ENCODE measurements around a stretch of chr4.

DNA sequence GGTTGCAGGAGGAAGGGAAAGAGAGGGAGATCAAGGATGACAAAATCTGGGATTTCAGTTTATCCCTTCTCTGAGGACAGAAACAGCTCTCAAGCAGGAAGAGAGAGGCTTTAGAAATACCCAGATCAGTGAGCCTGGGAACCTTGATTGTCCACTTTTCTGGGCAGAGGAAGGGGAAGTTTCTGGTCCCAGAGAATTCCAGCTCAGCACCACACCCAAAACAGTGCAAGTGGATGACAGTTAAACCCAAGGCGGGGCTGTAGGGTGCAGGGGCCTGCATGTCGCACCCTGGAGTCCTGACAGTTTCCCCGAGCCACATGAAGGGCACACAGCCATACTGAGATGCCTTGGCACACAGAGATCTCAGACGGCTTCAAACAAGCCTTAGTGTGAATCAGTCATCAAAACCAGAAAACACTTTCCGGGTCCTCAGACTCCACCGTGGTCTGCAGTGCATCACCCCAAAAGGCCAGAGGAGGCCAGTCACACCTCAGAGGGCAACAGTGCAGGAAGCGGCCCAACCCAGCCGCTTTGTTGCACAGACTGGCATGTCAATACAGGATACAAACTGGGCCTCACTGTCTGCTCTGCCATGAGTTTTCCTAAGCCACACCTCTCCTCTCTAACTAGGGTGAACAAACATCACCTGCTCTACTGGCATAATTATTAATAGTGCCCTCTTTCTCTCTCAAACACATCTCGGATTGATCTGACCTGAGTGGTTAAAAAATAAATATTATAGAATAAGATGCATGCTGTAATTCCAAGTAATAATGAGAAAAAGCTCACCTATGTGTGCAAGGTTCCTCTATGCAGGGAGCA is 64.6 kb upstream of the ENPP6 start:
- RRBS, 2 experiments = no CpG with 5 or more reads among the region's 9 CpGs

DNA sequence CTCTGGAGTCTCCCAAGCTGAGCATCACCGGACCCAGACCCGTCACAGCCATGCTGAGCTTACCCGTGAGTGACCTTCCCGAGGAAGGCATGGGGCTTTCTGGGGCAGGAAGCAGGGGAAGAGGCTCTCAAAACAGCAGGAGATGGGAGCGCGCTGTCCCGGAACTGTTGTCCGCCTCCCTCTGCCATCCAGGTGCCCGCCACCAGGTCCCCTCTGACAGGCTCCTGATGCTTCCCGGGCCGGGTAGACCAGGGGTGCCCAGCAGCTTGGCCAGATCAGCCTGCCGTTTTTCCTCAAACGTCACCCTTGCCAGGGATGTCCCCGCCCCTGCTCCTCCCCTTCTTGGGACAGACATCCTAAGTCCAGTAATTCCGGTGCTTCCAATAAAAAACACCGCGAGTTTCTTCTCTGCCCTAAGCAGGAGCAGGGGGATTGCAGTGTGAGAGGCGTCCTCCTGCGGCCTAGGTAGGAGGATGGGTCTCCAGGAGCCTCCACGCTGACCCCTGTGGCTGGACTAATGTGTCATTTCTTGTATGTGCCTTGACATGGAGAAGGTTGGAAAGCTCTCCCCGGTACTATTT is 66.4 kb upstream of the ENPP6 start:
- RRBS, 2 experiments = 97% methylated on average over 3 of the region's 21 CpGs

GRCh38 chr4:184284593-184284887 is 66.9 kb upstream of the ENPP6 start:
- RRBS, 2 experiments = no CpG with 5 or more reads among the region's 2 CpGs

GRCh38 chr4:184333421-184333885 is 115.8 kb upstream of the ENPP6 start:
- RRBS, 2 experiments = no CpG with 5 or more reads among the region's 16 CpGs

DNA sequence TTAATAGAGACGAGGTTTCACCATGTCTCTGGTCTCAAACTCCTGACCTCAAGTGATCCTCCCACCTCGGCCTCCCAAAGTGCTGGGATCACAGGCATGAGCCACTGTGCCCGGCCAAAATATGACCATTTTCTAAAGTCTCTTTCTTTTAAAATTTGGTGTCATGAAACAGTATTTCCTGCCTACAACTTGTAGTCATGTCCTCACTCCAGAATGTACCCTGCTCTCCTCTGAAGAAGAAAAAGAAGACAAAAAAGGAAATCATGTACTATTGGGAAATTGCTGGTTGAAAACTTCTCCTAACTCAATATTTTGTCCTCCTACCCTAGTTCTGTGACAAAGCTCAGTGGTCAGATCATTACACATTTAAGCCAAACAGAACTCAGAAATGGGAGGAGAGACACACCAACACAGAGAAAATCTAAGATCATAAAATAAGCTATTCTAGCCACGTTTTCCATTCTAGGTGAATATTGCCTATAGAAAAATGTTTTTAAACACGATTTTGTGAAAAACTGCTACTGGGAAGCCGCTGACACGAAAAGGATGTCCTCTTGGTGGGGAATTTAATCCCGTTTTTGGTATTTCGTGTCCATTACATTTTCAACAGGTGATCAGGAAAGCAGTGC is 127.7 kb downstream of the IRF2 start:
- RRBS, 2 experiments = no CpG with 5 or more reads among the region's 9 CpGs

GRCh38 chr4:184385582-184386453 is 88.5 kb downstream of the IRF2 start:
- RRBS, 2 experiments = no CpG with 5 or more reads among the region's 13 CpGs

DNA sequence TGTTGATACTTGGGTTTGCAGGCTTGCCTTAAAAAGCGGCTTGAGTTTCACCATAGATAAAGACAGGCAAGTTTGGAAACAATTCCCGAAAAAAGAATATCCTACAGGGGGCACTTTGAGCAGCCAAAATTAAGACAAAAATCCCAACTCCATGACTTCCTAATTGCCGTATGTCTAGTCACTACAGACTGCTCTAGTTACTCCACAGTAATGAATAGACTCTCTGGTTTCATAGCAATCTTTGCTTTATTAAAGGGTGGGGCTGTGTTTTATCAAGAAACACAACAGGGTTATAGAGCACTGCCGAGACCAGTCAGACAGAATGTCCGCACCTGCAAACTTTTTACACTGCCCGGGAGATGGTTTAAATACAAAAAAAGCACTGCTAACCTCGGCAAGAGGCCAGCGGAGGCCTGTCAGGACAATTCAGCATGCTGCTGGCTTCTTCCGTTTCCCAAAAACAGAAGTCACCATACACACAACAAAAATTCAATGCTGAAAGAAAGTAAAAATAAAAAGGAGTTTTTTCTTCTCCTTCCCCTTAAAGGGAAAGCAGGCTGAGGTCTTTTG is 67.5 kb downstream of the IRF2 start:
- RRBS, 2 experiments = no CpG with 5 or more reads among the region's 9 CpGs

DNA sequence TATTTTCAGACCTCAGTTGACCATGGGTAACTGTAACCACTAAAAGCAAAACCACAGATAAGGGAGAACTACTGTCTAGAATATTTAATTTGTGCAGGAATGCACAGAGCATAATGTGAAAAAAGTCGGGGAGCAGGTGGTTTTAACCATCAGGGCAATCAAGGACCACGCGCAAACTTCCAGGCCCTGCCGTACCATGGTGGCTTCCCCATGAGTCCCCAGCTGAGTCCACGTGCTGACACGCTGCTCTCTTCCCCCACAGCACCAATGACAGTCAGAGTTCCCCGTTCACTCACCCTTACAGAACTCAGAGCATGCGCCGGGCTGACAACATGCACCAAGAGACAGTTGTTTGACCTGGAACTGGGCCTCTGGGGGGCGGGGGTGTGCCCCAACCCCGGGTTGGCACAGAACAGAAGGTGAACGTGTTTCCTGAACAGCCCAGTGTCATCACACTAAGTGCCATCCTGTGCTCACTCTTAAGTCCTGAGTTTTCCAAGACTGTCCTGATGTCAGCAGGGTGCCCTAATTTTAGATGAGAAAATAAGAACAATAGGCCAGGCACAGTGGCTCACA is 29.4 kb downstream of the IRF2 start:
- RRBS, 2 experiments = 86 to 94% methylated on average over 3 of the region's 12 CpGs

DNA sequence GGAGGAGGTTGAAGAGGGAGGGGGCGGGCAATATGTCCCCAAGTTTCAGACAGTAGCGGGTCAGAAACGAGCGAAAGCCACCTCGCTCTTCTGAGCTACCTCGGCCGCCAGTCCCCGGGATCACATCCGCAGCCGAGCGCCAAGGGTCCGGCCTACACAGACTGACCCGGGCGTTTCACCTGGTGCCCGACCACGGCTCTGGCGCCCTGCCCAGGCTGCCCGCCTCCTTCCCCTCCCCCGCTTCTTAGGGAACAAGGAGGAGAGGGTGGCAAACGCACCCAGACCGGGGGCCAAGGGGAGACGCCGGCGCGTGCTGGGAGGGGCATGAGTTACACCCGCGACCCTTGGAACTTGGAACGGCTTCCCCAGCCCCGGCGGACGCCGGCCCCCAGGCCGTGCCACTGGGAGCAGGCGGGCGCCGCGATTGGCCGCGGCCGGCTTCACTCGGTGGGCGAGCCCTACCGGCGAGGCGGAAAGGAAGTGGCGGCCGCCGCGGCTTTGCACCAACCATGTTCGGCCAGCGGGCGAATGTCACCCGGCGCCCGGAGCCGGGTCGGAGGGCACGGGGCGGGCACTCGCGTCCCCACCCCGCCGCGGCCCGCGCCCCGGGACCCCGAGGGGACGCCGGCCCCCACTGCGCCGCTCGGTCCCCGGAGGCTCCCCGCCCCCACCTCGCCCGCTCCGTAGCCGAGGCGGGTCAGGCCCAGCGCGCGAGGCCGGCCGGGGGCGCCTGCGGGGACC is 1.5 kb downstream of the IRF2 start:
- RRBS, 2 experiments = 1 to 2% methylated on average over 44 to 61 of the region's 87 CpGs

DNA sequence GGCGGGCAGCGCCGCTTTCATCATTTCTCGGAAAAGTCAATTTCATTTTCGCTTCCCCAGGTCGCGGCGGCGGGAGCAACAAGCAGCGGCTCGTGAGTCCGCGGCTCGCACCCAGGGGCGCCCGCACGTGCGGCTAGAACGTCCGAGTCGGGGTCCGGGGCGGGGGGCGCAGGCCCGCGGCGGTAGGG is 302 bp upstream of the IRF2 start:
- RRBS, 2 experiments = under 1 to 4% methylated on average over 6 of the region's 27 CpGs

DNA sequence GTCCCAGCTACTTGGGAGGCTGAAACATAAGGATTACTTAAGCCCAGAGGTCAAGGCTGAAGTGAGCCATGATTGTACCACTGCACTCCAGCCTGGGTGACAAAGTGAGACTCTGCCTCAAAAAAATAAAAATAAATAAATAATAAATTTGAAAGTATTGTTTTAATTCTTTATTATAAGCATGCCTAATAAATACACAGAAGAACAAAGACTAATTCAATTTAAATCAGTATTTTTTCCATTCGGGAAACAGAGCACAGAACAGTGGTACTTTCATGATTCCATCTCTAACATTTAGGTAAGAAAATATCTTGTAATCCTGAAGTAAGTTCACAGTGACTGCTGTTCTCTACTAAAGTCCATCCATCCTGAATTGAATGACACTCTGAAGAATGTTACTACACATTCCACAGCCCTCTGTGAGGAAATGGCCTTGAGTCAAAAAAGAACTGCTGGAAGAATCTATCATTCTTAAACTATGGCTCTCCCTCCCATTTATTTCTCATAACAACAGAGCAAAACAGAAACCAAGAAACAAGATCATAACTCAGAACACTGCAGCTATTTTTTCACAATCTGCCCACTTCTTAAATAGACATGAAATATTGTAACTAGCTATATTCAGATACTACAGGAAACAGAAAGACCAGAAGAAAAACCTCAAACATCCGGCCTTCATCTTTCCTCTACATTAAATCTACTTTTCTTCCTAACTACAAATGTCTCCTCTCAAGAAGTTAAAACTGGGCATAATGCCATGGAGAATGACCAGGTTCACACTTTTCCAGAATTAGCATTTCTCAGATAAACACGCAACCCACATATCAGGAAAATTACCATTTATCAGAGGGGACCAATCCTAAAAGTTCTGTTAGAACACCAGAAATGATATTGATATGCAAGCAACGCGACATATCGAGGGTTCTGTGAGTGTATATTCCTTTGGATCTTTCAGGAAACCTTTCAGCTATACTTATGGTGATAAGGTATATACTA is 60.1 kb upstream of the IRF2 start:
- RRBS, 2 experiments = no CpG with 5 or more reads among the region's 6 CpGs

GRCh38 chr4:184745450-184746270 is 11.8 kb upstream of the CENPU start:
- RRBS, 2 experiments = no CpG with 5 or more reads among the region's 13 CpGs

DNA sequence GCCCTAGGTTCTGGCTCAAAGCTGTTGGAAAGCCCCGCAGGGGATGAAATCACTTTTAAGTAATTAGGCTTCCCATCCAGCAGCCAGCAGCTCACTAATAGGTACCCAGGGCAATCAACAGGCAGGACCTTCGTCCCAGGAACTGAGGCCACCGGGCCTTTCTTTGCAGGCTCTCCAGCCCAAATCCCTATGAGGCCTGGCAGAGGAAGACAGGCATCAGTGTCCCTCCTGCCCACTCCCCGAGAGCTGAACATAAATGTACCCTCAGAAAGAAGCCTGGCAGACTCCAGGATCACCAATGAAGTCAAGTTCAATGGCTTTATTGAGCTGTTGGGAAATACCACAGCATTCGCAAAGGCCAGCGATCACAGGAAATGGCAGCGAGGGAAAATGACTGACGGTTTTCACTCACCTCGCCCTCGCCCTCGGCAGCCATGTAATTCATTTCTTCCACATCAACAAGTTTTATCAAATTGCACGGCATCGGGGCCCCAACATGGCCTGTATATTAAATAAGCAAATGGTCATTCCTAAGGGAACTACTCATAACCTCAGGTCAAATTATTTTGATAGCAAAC is 28.9 kb upstream of the CENPU start:
- RRBS, 2 experiments = no CpG with 5 or more reads among the region's 13 CpGs

DNA sequence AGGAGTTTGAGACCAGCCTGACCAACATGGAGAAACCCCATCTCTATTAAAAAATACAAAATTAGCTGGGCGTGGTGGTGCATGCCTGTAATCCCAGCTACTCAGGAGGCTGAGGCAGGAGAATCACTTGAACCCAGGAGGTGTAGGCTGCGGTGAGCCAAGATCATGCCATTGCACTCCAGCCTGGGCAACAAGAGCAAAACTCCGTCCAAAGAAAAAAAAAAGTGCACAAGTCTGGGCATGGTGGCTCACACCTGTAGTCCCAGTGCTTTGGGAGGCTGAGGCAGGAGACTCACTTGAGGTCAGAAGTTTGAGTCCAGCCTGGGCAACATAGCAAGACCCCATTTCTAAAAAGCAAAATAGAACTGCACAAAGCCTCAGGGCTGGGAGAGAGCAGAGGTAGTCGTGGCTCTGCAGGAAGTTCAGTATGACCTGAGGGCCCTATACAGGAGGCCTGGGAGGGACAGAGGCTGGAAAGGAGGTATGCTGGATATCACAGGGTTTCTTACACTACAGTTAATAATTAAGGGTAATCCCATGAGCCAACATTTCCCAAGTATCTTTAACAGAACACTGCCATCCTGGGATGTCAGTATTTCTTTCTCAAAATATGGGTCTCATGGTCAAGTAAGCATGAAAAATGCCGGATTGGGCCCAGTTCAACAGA is 38.0 kb downstream of the ACSL1 start:
- RRBS, 2 experiments = no CpG with 5 or more reads among the region's 5 CpGs

- RRBS, 2 experiments = 96% methylated on average over 3 to 4 of the region's 21 CpGs
Observed at GRCh38 chr4:184803240-184803801, 22.4 kb downstream of the ACSL1 start.

GRCh38 chr4:184843782-184844605 is 18.2 kb upstream of the ACSL1 start:
- RRBS, 2 experiments = no CpG with 5 or more reads among the region's 18 CpGs

DNA sequence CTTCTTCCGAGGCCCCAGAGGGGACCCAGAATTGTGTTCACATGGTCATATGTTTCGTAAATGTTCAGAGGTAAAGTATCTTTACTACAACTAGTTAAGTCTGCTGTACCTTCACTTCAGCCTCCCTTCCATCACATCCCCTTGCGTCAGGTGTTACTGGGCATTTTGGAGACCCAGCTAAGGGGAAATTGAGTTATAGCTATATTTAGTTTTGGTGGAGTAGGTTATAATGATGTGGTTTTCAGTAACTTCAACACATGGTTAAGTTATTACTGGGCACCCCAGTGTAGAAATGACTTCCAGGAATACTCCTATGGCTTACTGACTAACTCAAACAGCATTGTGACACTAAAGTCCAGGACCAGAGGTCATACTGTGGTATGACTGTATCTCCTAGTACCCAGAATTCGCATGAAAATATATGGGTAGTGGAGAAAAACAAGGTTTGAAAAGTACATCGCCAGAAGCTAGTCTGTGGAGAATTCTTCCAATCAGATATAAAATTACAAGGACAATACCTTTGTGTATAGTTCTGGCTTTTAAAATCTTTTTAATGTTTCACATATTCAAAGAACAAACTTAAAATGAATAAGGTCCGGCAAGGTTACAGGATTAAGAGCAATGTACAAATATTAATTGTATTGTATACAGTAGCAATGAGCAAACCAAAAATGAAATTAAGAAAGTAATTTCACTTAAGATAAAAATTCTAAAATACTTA is 23.5 kb upstream of the ACSL1 start:
- RRBS, 2 experiments = no CpG with 5 or more reads among the region's 6 CpGs

- RRBS, 2 experiments = no CpG with 5 or more reads among the region's 8 CpGs
Observed at GRCh38 chr4:184850241-184850695, 24.5 kb upstream of the ACSL1 start.

GRCh38 chr4:184884896-184885793 is 59.4 kb upstream of the ACSL1 start:
- RRBS, 2 experiments = no CpG with 5 or more reads among the region's 9 CpGs

GRCh38 chr4:184895066-184895474 is 69.3 kb upstream of the ACSL1 start:
- RRBS, 2 experiments = no CpG with 5 or more reads among the region's 6 CpGs